Left lobe of liver (tissue), 1 donor: Measurements from ENCODE around the gene NTSR1.

DNA sequence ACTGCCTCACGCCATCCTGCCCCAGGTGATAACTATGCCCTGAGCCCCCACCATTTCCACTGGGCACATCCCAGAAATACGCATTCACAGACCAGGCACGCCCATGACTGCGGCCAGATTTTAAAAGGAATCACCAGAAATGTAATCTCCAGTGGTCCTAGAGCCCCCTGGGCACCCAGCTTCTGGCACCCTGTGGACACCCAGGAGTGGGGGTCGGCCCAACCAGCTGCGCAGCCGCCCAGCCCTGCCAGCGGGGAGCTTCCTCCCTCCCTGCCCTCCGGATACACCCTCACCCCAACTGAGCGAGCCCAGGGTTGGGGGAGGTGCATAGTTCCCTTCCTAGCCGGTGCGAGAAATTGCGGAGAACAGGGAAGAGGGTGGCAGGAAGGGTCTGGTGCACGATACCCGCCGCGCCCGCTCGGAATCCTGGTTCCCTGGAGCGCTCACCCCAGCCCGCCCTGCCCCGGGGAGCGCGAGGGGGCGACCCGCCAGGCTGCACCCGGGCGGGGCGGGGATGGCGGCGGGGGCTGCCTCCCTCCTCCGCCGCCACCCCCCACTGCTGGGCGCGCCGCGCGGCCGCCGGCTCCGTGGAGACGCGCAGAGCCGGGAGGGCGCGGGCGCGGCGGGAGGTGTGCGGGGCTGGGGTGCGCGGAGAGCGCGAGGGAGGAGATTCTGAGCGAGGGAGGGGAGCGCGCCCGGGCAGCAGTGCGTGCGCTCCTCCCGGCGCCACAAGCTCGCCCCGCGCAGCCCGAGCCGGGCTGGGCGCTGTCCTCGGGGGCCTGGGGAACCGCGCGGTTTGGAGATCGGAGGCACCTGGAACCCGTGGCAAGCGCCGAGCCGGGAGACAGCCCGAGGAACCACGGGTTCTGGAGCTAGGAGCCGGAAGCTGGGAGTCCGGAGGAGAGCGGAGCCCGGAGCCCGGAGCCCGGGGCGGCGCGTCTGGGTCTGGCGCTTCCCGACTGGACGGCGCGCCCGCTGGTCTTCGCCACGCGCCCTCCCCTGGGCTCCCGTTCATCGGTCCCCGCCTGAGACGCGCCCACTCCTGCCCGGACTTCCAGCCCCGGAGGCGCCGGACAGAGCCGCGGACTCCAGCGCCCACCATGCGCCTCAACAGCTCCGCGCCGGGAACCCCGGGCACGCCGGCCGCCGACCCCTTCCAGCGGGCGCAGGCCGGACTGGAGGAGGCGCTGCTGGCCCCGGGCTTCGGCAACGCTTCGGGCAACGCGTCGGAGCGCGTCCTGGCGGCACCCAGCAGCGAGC, at the start of gene NTSR1:
Gene NTSR1, plus strand, starts transcription at position 729 of the 1,260 bp plus-strand sequence.
- PRO-cap = no peak

GRCh38 chr20:62761370-62761607, 35.0 kb upstream of the MRGBP start:
- PRO-cap = no peak

- PRO-cap = no peak
Observed at GRCh38 chr20:62818271-62818881, 1.5 kb downstream of the COL9A3 start.

GRCh38 chr20:62824909-62825451, 8.1 kb downstream of the COL9A3 start:
- PRO-cap = no peak

GRCh38 chr20:62831378-62831951, 14.6 kb downstream of the COL9A3 start:
- PRO-cap = unidirectional peak, plus-strand start at chr20:62831680

DNA sequence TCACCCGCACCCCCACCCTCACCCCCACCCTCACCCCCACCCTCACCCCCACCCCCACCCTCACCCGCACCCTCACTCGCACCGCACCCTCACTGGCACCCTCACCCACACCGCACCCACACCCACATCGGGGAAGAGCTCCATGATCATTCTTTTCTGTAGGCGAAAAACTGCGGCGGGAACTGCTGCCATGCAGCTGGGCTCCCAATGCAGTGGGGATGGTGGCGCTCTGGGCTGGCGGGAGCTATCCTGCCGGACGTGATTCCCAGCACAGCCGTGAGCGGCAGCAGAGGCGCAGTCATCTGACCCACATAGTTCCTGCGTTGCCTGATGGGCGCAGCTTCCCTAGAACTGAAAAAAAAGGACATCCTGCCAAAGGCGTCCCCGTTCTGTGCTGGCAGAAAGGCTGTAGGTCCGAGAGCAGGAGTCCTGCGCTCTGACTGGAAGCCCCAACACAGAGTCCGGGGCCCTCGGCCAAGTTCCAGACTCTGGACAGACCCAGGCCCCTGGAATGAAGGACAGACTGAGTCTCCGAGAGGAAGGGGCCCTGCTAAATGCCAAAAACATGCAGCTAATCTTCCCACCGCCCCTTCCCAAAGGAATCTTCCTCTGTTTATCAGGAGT, 13.9 kb upstream of the TCFL5 start:
- PRO-cap = bidirectional peak, plus-strand start at position 400 of the sequence, minus-strand start at position 304 of the sequence

- PRO-cap = no peak
Observed at GRCh38 chr20:62878100-62878606, 16.5 kb upstream of the TCFL5 start.

DNA sequence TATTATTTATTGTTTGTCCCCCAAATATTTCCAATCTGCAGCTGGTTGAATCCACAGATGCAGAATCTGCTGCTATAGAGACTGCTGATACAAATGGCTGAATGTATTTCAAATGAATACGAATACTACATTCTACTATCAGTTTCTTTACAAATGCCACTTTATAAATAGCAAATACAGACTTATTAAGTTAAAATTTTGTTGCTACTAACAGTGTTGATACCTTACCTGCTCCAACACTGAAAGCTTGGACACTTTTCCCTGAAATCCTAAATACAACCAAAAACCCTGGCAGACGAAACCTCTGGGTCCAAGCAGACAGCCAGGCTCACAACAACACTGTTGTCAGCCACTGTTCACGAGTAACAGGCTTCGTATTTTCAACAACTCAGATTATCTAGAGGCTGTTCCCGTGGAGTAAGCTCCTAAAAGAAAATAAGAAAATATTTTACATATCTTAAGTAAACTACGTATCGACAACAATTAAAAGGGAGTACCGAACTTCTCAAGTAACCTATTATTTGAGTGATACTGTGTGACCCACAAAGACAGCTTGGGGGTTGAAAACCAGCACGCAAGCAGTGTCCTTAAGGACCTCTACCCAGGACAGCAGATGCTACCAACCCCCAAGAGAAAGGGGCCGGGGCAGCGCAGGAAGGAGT, 12.2 kb downstream of the DIDO1 start:
- PRO-cap = no peak

DNA sequence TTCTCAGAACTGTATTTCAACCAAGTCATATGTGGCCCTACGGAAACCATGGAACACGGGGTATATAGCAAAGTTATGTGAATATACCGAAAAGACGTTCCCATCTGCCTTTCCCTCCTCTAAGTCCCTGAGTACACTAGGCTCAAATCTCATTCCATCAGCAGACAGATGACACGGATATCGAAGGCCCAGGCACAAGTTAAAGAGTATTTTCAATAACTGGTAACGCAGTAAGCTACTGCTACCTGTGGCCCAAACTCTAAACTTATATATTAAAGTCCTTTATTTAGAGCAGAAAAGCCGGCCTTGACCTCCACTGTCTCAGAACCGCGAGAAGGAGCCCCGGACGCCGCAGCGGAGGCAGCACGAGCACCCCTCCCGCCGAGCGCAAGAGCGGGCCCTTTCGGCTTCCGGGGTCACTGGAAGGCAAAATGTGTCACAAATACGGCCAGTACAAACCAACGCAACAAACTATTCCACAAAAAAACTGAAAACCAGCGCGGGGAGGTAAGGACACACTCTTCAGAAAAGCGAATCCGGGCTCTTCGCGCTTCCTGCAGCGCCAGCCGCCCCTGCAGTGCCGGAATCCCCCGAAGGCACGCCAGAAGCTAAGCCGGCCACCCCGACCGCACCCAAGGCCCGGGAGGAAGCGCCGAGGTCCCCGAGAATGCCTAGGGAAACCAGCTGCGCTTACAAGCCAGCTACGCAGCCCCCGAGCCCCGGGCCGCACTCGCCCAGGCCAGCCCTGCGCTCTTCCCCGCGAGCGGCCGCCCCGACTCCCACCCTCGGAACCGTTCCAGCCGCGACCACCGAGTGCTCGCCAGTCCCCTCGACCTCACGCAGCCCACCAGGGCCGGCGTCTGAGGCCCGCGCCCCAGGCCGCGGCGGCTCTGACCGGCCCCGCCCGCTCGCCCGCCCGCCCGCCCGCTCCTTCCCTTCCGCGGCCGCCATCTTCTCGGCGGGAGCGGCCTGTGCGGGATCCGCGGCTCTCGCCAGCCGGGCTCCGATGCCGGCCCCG, 648 bp downstream of the DIDO1 start:
- PRO-cap = unidirectional peak, minus-strand start at position 862 of the sequence; unidirectional peak, minus-strand start at position 946 of the sequence

GRCh38 chr20:62946986-62947336, 5.5 kb upstream of the SLC17A9 start:
- PRO-cap = unidirectional peak, plus-strand start at chr20:62947124

- PRO-cap = no peak
Observed at GRCh38 chr20:63176286-63176802, 39.6 kb downstream of the YTHDF1 start.

GRCh38 chr20:63178008-63178412, 37.9 kb downstream of the YTHDF1 start:
- PRO-cap = no peak

DNA sequence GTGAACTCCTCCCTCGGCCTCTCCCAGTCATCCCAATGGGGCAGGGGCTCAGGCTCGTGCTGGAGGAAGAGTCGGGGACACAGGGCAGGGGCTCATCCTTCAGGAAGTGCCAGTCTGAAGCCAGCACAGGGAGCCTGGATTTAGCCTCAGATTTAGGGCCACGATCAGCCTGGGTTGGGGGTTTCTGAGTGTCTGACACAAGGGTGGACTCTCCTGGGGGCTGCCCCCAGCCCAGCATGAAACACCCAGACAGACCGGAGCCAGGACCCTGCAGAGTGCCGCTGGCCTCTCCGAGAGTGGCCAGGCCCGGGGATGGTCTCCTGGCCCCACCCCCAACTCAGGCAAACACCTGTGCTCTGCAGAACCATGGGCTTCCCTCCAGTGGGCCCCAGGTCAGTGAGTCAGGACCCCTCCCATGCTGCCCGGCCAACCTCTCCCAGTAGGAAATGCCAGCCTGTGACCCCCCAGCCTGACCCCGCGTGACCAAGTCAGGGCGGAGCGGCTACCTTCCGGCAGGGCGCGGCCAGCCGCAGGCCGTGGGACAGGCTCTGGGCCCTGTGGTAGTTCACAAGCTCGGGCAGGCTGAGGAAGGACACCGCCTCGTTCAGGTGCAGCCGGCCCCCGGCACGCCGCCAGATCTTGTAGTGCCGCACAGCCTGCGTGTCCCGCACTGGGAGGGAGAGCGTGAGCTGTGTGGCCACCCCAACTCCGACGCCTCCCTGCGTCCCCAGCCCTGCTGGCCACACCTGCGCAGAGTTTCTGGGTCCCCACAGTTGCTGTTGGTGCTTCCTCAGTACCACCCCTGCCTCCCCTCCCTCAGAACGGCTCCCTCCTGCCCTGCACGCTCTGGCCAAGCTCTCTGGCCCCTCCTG, 3.3 kb downstream of the PTK6 start:
- PRO-cap = no peak

DNA sequence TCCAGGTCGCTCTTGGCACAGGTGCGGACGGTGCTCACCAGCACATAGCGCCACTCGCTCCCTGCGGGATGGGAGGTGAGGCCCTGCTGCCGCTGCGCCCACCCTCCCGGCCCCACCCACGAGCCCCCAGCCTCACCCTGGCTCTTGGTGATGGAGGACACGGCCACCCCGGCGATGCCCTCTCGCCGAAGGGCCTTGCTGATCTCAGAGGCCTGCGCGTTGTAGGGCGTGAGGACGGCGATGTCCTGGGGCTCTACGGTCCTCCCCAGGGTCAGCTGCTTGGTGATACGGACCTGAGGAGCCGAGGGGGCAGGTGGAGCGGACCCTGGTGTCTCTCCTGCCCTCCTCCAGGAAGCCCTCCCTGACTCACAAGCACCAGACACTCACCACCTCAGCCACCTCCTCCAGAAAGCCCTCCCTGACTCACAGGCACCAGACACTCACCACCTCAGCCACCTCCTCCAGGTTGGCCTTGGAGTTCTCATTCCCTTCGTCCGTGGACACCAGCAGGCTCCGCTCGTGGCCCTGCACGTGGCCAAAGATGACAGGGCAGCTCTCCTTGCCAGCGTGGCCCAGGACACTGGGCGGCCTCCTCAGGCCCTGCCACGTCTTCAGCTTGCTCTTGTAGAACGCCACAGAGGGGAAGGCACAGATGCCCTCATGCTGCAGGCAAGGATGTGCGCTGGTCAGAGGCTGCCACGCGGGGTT, 6.2 kb downstream of the FNDC11 start:
- PRO-cap = no peak

- PRO-cap = no peak
Observed at GRCh38 chr20:63567051-63567776, 6.8 kb downstream of the HELZ2 start.

DNA sequence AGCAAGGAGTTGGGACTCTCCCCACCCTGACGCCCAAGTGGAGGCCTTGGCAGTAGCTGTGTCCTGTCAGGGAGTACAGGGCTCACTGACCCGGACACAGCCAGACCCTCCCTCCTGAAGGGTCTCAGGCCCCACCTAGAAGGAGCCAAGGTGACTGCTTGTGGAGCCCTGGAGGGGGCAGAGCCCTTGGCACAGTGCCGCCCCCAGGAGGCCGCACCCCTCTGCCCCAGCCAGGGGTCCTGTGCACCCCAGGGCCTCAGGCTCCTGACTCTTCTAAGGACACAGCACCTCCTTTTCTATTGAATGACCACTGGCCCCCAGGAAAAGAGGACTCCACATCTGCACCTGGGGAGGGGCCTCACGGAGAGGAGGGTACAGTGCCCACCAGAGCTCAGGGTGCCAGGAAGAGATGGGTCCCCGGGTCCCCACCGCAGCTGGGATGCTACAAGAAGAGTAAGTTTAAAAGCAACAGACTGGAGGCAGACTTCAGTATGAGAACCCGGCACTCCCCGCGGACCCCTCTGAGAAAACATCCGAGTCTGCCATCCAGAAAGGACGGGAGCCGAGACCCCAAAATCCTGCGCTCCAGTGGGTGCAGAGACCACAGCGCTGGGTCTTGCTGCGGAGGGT, 567 bp downstream of the HELZ2 start:
- PRO-cap = no peak

DNA sequence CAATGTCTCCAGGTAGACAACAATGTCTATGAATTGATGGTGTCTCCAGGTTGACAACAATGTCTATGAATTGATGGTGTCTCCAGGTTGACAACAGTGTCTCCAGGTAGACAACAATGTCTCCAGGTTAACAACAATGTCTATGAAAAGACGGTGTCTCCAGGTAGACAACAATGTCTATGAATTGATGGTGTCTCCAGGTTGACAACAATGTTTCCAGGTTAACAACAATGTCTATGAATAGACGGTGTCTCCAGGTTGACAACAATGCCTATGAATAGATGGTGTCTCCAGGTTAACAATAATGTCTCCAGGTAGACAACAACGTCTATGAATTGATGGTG, 5.9 kb upstream of the HELZ2 start:
- PRO-cap = no peak

- PRO-cap = no peak
Observed at GRCh38 chr20:63589528-63590580, 15.8 kb upstream of the HELZ2 start.

DNA sequence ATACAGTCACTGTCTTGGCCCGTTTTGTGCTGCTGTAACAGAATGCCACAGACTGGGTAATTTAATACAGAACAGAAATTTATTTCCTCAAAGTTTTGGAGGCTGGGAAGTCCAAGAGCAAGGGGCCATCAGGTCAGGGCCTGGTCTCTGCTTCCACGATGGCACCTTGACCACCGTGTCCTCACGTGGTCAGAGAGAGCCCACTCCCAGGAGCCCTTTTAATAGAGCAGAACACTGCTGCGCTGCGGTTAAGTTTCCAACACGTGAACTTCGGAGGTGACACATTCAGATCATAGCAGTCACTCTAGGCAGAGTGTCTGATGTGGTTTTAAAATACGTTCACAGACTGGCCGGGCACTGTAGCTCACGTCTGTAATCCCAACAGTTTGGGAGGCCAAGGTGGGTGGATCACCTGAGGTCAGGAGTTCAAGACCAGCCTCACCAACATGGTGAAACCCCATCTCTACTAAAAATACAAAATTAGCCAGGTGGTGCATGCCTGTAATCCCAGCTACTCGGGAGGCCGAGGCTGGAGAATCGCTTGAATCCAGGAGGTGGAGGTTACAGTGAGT, 8.9 kb upstream of the GMEB2 start:
- PRO-cap = no peak

DNA sequence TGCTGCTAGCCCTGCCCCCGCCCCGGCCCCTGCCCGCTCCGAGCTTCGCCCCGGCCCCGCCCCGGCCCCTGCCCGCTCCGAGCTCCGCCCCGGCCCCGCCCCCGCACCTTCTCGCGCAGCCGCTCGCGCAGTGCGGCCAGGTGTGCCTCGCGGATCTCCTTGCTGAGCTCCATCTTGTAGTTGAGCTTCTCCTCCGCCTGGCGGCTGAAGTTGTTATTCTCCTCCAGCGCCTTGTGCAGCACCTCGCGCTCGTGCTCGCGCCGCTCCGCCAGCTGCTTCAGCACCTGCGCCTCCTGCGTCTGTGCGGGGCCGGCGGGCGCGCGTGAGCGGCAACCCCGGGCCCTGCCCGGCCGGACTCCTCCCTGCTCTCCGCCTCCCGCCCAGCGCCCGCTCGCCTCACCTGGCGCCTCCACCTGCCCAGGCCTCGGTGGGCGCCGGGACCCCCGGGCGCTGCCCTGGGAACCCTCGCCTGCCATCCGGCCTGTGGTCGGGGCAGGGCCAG, 11.2 kb downstream of the STMN3 start:
- PRO-cap = bidirectional peak, plus-strand start at position 139 of the sequence, minus-strand start outside the sequence